ENCODE measurements around the genes ZNF302 and HPN.

GRCh38 chr19:33794499-33795192 is 2.0 kb upstream of the KCTD15 start:
- PRO-cap = no peak

GRCh38 chr19:34219283-34219969 is 34.9 kb upstream of the GARRE1 start:
- PRO-cap = no peak

- PRO-cap = no peak
Observed at GRCh38 chr19:34254145-34254329, 317 bp upstream of the GARRE1 start.

DNA sequence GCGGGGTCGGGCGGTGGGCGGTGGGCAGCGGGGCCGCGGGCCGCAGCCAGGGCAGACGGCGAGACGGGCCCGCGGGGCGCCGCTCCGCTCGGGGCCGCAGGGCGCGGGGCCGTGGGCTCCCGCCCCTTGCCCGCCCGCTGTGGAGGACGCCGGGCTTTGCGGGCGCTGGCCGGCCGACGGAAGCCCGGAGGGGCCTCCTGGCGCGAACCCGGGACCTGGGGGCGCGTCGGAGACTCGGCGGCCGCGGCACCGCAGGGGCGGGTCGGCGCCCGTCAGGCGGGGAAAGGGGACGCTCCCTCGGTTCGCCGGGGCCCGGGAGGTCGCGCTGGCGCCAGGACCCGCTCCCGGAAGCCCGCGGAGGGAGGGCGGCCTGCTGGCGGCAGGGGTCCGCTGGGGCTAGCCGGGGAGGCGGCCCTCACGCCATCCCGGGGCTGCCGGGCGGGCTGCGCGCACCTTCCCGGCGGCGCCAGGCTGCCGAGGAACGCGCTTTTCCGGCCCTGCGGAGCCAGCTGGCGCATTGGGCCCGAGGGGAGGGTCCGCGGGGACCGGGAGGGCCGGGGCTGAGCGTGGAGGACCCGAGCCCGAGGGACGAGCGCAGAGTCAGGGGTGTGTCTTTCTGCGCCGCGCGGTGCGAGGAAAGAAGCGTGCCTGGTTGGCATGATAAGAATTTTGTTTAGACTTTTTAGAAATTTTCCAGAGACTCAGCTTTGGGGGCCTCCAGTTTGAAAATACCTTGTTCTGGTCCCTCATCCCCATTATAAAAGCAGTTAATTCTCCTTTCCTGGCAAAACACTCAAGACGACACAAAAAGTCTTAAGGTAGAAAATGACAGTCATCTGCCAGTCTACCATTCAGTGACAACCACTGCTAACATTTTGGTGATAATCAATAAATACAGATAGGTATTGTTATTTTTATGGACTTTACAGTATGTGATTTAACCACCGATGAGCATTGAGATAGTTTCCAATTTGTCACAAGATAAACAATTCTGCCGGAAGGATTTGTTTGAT is 607 bp downstream of the GARRE1 start:
- PRO-cap = no peak

- PRO-cap = no peak
Observed at GRCh38 chr19:34366731-34366990, 1.7 kb downstream of the GPI start.

DNA sequence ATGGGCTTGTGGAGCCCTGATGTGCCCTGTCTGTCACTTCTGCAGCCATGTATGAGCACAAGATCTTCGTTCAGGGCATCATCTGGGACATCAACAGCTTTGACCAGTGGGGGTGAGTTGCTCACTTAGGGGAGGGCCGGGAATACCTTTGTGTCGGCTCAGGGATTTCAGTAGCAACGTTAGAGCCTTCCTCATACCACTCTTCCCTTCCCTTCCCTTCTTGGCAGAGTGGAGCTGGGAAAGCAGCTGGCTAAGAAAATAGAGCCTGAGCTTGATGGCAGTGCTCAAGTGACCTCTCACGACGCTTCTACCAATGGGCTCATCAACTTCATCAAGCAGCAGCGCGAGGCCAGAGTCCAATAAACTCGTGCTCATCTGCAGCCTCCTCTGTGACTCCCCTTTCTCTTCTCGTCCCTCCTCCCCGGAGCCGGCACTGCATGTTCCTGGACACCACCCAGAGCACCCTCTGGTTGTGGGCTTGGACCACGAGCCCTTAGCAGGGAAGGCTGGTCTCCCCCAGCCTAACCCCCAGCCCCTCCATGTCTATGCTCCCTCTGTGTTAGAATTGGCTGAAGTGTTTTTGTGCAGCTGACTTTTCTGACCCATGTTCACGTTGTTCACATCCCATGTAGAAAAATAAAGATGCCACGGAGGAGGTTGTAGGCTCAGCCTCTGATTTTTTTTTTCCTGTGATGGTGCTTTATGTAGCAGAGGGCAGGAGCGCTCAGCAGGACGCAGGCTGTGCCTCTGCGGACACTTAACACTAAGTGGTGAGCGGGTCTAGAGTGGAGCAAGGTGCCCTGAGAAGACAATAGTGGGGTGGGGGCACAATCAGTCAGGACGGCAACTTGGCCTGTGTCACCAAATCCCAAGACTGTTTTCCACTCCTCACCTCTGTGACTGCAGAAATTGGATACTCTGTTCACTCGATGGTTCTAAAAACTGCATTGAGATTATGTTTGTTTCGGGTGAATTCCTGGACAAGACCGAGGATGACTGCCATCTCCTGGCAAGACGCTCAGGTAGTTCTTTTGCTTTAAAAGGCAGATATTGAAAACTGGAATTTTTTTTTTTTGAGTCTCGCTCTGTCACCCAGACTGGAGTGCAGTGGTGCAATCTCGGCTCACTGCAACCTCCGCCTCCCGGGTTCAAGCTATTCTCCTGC is 4.1 kb upstream of the PDCD2L start:
- PRO-cap = no peak

DNA sequence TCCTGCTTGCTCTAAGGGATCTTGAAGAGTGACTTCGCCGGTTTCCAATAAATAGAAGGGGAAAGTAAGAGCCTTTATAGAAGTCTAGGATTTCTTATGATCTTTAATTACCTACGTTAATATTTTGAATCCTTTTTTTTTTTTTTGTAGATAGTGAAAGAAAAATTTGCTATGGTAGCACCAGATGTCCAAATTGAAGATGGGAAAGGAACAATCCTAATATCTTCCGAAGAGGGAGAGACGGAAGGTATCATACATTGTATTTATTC is 21.3 kb upstream of the WTIP start:
- PRO-cap = no peak

GRCh38 chr19:34466648-34467203 is 14.8 kb upstream of the WTIP start:
- PRO-cap = no peak

GRCh38 chr19:34677151-34678081 is at the start of gene ZNF302:
ZNF302 (plus strand) TSS chr19:34677678.
- PRO-cap = no peak

DNA sequence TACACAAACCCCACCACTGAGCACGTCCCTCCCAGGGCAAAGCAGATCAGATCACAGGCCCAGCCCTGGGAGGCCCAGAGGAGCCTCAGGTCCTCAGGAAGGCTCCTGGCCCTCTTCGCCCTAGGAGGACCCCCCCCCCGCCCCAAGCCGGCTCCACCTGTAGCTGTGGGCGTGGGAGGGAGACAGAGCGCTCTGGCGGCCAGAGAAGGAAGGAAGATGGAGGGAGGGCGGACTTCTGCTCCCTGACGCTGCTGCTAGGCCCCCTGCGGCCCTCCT is 1.3 kb upstream of the ZNF181 start:
- PRO-cap = no peak

DNA sequence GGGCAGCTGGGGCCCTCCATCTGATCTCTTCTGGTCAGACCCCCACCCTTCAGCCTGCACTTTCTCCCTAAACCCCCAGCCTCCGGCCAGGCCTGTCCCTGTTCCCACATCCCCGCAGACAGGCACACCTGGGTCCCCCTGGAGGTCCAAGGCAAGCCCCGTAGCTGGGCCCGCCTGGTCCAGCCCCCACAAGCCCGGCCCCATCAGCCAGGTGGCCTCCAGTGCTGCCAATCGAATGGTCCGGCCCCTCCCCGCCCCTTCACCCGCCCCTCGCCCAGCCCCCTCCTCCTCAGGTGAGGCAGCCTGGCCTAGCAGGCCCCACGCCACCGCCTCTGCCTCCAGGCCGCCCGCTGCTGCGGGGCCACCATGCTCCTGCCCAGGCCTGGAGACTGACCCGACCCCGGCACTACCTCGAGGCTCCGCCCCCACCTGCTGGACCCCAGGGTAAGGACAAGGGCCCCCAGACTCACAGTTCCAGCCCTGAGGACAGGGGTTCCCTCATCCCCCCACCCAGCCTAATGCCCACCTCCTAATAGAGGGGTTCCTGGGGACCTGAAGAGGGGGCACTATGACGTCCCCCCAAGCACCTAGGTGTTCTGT is at the start of gene HPN:
HPN (plus strand) TSS at position 293 of the 600 bp plus-strand sequence.
- PRO-cap = no peak

DNA sequence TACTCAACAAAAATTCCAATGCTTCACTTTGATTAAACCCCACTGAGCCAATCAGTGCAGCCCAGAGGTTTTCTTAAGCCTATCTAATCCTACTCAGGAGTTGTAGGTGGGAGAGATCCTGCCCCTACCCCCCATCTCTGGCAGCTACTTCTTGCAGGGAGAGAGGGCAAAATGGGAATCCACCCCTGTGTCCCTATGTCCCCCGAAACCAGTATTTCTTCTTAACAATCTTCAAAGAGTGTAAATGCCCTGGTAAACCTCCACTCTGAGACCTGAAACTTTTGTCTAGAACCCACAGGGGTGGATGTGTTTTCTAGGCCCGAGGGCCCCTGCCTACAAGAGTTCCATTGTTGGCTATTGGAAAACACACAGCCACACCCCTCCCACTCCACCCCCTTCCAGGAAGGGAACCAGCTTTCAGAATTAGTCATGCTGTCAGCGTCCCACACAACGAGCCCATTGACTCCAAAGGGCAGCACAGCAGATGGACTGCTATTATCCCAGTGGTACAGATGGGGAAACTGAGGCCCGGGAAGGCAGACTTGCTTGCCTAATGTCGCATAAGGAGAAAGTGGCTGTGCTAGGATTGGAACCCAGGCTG is 8.3 kb upstream of the FXYD3 start:
- PRO-cap = no peak

- PRO-cap = no peak
Observed at GRCh38 chr19:35110869-35111424, 4.7 kb upstream of the FXYD3 start.

GRCh38 chr19:35122488-35123312 is 7.1 kb downstream of the FXYD3 start:
- PRO-cap = no peak

- PRO-cap = no peak
Observed at GRCh38 chr19:35157891-35158572, 3.5 kb downstream of the FXYD5 start.

DNA sequence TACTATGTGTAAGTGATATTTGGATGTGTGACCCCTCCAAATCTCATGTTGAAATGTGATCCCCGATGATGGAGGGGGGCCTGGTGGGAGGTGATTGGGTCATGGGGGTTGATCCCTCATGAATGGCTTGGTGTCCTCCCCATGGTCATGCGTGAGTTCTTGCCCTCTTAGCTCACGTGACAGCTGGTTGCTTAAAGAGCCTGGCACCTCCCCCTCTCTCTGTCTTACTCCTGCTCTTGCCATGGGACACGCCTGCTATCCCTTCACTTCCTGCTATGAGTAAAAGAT is 21.2 kb downstream of the FXYD5 start:
- PRO-cap = no peak

GRCh38 chr19:35261787-35263005 is 6.6 kb upstream of the USF2 start:
- PRO-cap = no peak

GRCh38 chr19:35265623-35266637 is 2.8 kb upstream of the USF2 start:
- PRO-cap = no peak

- PRO-cap = no peak
Observed at GRCh38 chr19:35266638-35266942, 2.2 kb upstream of the USF2 start.

- PRO-cap = no peak
Observed at GRCh38 chr19:35284688-35285275, 2.5 kb downstream of the HAMP start.